Colon Carcinoma Metastatic in the Brain (tissue), 2 donors: ENCODE measurements around a stretch of chr20.

- PRO-cap, 2 experiments, result no peak in any of the 2 experiments
Observed at GRCh38 chr20:20009763-20010341, 7.3 kb upstream of the NAA20 start.

DNA sequence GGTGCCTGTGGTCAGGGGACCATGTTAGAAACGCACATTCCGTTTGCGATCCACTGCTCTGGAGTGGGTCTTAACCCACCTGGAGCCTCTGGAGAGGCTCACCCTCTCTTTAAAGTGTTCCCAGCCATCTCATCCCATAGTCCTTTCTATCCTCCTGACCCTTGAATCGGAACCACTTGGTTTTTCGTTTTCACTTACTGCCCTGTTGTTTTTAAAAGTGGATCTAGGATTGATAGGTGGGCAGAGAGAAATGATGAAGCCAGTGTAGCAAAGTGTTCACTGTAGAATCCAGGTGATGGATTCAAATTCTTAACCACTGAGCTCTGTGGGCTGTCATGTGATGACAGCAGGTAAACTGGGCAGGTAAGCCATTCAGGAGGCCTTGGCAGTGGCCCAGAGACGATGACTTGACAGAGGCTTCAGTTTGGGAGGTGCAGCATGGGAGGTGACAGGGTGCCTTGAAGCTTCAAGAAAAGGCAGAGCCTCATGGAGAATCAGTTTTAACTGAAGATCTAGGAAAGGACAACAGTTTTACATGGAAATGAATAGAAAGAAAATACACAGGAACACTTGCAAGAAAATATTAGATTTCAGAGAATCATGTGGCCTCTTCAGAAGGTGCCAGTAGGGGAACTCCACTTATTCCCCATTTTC, 1.9 kb downstream of the NAA20 start:
- PRO-cap, 2 experiments, result no peak in any of the 2 experiments

- PRO-cap, 2 experiments, result no peak in any of the 2 experiments
Observed at GRCh38 chr20:20021003-20021364, 3.8 kb downstream of the NAA20 start.

DNA sequence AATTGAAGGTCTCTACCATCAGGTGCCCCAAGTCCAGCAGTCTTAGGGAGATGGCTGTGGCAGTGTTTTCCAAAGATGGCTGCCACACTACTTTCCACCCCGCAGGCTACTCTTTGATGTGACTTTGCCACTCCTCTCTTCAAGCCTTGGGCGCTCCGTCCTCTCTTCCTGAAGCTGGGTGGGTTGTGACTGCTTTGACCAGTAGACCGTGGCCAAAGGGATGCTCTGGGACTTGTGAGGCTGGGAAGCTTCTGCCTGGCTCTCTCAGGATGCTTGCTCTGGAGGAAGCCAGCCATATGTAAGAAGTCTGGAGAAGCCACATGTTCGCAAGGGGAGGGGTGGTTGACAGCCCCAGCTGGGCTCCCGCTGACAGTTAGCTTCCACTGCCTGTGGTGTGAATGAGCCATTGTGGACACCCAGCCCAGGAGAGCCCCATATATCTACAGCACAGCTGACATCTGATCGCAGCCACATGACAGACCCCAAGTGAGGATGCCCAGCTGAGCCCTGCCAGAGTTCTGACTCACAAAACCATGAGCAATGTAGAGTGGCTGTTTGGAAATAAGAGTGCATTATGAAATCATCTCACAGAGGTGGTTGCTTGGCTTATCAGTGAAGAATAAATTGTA, 23.8 kb downstream of the CFAP61 start:
- PRO-cap, 2 experiments, result no peak in any of the 2 experiments

DNA sequence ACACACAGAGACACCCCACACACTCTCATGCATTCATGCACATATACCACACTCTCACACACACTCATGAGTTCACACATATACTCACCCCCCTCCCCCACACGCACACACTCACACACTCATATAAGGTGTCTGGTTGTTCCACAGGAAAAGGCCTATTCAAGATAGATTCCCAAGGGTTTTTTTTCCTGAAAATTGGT, 145.1 kb downstream of the CFAP61 start:
- PRO-cap, 2 experiments, result no peak in any of the 2 experiments

GRCh38 chr20:20468038-20469320, 100.6 kb downstream of the INSM1 start:
- PRO-cap, 2 experiments, result no peak in any of the 2 experiments

GRCh38 chr20:20494771-20495525, 127.0 kb downstream of the INSM1 start:
- PRO-cap, 2 experiments, result no peak in any of the 2 experiments

- PRO-cap, 2 experiments, result no peak in any of the 2 experiments
Observed at GRCh38 chr20:20519527-20520393, 151.9 kb downstream of the INSM1 start.

- PRO-cap, 2 experiments, result peak in 1 of 2 experiments; most common plus-strand start chr20:20548669 (in 1)
Observed at GRCh38 chr20:20548586-20549177, 163.8 kb downstream of the RALGAPA2 start.

DNA sequence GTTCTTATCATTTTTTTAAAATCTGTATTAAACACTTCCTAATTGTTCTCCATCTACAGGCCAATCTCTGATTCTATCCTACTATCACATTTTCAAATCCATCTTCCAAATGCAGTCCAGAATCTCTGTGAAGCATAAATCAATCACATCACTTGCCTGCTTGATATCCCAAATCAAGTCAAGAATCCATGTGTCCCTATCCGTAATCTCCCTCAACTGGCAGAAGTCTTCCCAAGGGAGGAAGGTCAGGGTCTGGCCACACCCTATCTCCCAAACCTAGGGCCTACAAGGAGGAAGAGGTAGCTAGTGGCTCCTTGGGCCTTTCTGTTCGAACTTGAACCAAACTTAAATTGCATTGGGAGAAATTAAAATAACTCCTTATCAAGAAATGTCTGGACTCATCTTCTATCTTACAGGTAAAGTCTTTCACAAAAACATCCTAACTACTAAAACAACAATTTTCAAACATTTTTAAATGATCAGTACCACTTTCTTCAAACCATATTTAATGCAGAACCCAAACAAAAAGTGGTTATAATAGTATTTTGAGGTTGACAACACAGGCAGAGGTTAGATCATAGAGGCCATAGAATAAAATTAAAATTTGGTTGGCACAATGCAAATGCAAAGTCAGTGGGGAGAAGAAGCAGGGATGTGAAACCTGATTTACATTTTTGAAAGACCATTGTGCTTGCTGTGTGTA, 141.7 kb downstream of the RALGAPA2 start:
- PRO-cap, 2 experiments, result no peak in any of the 2 experiments

- PRO-cap, 2 experiments, result no peak in any of the 2 experiments
Observed at GRCh38 chr20:20690187-20690749, 22.2 kb downstream of the RALGAPA2 start.

- PRO-cap, 2 experiments, result no peak in any of the 2 experiments
Observed at GRCh38 chr20:21162591-21163338, 36.9 kb downstream of the KIZ start.

GRCh38 chr20:21336604-21337546, 33.7 kb downstream of the XRN2 start:
- PRO-cap, 2 experiments, result no peak in any of the 2 experiments

GRCh38 chr20:21767712-21768325, 62.4 kb downstream of the PAX1 start:
- PRO-cap, 2 experiments, result no peak in any of the 2 experiments

DNA sequence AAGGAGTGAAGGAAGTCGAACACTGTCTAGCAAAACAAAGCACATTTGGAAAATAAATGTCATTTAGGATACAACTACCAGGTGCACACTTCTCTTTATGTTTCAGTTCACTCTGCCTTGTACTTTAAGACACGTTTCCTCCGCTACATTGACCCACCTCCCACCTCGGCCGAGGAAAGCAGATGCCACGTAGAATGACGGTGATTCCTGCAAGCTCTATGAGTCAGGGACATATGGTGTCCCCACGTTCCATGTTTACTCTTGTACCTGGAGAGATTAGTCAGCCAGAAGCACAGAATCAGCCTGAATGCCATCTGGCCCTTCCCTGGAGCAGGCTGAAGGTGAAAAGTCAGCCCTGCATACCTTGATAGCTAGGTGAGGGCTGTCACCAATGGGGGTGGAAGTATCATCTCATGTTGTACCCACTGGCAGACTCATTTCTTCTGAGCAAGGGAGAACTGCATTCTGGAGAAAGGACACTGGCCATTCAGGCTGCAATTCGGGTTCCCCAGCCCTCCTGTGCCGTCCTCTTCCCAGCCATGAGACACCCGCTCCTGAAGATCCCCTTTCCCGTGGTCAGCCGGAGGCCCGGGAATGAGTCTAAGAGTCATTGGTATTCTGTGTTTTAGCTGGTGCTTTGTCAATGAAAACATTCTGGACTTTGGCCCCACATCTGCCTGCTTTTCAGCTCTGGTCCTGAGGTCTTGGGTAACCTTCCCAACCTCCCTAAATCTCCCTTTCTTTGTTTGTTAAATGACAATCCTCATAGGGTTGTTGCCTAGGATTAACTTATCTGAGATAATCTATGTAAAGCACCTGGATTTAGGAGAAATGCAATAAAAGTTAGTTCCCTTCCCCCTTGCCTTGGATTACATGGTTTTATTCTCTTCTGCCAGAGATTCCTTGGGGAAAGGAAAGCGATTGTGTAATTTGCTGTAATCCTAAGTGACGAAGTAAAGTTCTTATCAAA, 60.5 kb downstream of the FOXA2 start:
- PRO-cap, 2 experiments, result no peak in any of the 2 experiments

DNA sequence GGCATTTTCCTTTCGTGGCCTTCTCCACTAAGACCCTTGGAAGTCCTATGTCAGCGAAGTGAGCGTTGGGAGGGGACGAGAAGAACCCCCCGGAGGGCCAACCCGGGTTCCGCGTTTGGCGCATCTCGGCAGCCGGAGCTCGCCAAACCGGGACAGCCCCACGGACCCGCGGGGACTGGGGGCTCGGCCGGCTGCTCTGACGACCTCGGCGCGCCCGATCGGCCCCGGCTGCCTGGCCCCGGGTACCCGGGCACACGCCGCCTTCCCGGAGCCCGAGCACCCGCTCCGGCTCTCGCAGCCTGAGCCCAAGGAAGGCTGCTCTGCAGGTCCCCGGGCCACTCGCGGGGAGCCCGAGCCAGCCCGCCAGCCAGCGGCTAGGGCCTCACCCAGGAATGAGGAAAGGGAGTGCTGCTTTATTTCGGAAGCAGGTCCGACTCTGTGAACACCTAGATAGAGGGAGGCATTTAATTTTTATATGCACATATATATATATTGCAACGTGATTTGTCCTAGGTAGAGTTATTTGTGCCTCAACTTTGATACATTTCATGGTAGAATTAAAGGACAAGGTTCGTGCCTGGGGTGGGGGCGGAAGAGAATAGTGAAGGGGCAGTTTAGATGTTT, 15.6 kb downstream of the FOXA2 start:
- PRO-cap, 2 experiments, result no peak in any of the 2 experiments

- PRO-cap, 2 experiments, result no peak in any of the 2 experiments
Observed at GRCh38 chr20:22722659-22723208, 138.4 kb upstream of the FOXA2 start.

DNA sequence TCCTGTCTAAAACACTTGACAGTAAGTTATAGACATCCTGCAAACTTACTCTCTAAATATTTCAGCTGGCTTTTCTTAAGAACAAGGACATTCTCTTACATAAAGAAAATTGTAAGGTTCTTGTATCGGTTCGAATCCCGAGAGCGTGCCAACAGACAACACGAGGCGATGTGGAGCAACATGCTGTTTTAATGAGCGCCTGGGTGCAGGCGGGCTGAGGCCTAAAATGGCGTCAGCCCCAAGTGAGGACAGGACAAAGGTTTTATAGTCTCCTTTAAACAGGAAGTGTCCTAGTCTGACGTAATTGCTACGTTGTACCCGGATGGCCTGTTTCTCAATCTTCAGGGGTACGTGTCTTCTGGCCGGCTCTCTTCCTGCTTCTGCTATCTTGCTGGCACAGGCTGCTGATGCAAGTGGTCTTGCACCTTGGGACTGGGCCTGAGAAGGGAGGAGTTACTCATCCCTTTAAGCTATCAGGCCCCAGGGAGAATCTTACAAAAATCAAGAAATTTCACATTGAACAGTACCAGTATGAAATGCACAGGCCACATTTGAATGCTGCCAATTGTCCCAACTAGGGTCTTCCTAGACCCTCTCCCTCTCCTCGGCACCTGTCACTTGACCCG, 9.6 kb upstream of the SSTR4 start:
- PRO-cap, 2 experiments, result no peak in any of the 2 experiments

DNA sequence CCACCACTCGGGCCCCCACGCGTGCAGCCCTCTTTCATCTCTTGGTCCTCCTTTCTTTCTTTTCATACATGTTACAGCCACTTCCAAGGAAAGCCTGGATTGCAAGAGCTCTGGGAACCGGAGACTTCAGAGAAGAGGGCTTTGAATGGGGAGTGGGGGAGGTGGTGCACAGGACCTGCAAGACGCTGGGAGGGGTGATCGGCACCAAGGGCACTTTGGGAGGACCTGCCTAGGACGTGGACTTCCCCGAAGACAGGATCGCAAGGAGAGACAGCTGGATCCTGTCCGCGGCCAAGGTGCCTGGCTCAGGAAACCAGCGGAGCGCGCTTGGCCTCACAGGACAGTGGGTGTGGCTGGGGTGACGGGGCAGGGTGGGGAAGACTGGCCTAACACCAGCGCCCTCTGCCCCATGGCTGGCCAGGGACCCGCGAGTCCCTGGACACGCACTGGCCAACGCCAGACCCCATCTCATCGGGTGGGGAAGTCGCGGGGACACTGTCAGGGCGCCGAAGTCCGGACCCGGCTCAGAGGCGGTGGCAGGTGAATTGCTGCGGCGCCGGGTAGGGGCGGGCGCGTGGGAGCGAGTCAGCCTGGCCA, 567 bp upstream of the THBD start:
- PRO-cap, 2 experiments, result no peak in any of the 2 experiments

DNA sequence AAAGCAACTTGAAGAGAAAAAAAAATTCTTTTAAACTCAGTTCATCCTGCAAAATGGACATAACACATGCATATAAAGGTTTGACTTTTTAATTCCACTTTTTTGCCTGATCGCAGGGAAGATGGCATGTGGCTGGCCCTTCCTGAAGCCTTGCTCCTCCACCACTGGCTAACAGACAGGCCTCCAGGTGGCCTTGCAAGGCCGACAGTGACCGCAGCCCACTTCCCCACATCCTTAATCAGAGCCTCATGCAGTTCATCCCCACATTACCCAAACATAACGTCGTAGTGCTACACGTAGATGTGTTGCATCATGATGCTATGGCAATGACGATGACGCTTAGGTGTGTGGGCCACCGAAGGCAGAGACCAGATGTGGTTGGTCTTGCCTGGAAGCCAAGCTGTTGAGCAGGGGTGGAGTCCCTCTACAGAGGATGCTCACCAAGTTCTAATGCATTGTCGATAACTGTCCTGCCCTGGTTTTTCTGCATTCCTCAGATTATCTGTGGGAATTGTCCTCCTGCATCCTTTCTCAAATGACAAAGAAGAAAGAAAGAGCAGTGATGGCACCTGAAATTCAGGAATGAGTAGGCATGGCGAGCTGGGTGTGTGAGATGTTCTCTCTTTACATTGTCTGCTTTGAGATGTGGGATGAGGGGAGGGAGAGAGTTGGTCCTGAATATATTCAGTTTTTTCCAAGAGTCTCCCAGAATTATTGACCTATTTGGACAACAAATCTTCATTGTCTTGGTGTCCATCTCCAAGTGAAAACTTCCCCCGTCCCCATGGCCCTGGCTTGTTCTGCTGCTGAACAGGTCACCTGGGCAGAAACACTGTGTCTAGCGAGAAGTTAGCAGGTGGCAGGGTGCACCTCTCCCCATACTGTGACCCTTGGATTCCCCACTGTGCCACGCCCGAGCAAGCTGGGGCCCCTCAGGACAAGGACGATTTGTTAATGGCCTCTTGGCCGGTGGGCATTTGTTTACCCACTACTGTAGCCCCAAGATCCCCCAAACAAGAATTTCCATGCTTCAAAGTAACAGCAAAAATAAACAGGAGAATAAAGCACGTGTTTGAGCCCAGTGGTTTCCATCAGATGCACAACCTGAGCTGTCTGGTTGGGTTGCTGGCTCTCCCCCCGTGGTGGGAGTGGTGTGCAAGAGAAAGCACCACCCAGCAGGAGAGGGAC, 5.3 kb downstream of the CD93 start:
- PRO-cap, 2 experiments, result no peak in any of the 2 experiments